ENCODE data around the gene GPR150.

DNA sequence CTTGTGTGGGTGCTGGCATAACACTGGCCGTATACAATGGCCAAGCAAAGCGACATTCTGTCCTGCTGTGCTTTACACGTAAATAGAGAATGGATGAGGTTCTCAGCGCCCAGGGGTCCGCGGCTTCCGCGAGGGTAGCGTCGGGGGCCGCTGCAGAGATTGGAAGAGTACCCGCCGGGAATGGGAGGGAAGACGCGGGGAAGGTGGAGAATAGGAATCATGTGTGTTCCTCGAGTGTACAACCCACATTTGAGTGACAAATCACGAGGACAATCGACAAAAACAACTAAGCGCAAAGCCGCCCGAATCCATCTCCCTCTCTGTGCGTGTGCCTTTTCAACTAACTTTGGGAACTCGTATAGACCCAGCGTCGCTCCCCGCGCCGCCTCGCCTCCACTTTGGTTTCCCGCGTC lies at the start of gene GPR150:
GPR150 (plus strand) TSS at position 267 of the 413 bp plus-strand sequence.
- RRBS, result no CpG with 5 or more reads among the region's 31 CpGs

DNA sequence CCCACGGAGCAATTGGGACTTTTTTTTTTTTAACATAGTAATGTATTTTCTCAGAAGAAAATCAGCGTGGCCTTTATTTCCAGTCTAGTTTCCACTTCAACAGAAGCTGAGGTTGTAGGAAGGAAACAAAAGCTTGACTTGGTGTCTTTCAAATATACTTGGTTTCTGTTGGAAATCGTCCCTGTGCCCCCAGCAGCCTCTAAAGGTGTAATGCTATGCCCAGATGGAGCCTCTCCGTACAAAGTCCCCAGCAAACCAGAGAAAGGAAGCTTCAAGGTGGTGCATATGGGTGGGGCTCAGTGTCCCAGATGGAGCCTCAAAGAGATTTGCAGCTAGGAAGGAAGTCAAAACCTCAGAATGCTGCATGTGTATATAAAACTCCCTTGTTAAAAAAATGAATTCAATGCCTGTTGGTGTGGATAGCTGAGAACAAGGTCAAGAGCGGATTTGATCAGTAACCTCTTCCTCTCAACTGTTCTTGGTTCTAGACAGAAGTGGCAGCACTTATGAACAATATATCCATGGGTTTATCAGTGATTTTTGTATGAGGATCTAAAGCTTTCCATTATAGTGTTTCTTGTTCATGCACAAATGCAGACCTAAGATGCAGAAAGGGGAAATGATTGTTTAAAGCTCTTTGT lies 2.4 kb downstream of the GPR150 start:
- RRBS, result no CpG with 5 or more reads among the region's 5 CpGs

GRCh38 chr5:95694609-95695059 lies 11.8 kb upstream of the SPATA9 start:
- RRBS, result no CpG with 5 or more reads among the region's 1 CpG

DNA sequence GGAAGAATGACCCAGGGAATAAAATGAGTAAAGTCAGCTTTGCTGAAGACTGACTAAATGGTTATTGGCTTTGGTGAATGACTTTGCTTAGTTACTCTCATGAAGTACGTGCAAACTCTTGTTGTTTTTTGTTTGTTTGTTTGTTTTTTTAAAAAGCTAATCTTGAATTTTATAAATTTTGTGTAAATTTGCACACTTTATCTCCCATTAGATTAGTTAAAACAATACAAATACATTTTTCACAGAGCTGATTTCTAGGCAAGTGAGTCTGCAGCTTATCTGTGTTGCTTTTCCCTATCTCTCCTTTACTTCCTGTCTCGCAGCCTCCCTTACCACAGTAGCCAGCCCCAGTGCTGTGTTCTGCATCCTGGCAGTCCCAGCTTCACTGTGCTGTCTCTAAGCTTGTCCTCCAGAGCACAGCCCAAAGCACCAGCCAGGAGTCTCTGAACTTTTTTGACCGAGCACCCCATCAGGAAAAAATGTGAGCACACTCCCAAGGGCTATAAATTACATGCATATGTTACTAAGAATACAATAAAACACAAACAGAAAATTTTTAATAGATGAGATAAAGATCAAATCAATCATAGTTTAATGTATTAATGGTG lies 7.6 kb upstream of the RHOBTB3 start:
- RRBS, result no CpG with 5 or more reads among the region's 3 CpGs

GRCh38 chr5:95768738-95769038 lies 37.6 kb downstream of the RHOBTB3 start:
- RRBS, result no CpG with 5 or more reads among the region's 8 CpGs

GRCh38 chr5:95770973-95772093 lies 40.2 kb downstream of the RHOBTB3 start:
- RRBS, result no CpG with 5 or more reads among the region's 11 CpGs

DNA sequence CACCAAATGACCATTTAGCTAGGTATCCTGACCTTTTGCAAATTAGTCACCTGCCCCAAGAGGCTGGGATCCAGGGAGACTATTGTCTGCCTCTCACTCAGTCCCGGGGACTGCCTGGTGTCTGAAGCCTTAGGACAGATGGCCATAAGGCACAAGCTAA lies 1.9 kb upstream of the GLRX start:
- RRBS, result no CpG with 5 or more reads among the region's 1 CpG

- RRBS, result no CpG with 5 or more reads among the region's 2 CpGs
Observed at GRCh38 chr5:95878709-95879629, 56.4 kb upstream of the GLRX start.

DNA sequence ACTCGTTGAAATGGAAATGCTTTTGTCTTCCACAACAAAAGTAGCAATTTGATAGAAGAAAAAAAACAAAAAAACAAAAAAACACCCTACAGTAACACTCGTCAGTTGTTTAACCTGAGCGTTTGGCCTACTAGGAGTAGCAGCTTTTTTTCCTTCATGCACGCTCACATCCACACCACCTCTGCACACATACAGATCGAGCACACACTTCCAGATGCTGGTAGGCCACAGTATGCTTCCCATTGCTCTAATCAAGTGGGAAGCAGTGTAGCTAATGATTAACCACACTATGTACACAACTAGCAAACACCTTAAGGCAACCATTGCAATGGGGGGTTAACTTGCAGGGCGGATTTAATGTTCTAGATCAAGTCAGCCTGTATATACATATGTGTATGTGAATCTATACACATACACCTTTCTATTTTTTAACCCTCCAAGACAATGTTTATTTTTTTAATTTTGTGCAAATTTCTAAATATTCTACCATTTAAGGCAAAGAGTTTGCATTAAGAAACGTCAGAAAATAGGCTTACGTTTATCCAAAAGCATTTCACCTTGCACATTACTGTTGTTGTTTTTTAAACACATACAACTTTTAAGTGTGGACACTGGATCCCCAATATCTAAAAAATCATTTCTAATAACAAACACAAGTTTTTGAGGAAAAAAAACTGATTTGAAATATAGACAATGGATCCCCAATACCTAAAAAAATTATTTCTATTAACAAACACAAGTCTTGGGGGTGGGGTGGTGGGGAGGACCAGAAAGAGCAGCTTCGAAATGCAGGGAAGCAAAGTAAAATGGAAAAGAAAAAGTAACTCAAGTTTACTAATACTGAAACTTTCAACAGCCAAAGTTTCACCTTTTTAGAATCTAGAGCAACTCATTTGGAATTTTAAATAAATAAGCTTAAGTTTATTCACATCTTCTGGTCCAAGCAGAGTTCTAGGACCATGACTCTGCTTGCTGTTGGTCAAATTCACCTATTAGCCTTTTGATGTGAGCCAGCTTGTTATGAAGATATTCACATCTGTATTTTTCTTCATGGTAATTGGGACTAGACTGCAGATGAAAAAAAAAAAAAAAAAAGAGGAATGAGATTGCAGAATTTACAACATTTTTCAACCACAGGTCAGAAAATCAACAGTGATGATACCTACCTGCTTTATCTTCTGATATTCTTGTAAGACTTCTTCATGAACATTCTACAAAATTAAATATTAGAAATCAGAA lies 65.8 kb upstream of the GLRX start:
- RRBS, result no CpG with 5 or more reads among the region's 9 CpGs

DNA sequence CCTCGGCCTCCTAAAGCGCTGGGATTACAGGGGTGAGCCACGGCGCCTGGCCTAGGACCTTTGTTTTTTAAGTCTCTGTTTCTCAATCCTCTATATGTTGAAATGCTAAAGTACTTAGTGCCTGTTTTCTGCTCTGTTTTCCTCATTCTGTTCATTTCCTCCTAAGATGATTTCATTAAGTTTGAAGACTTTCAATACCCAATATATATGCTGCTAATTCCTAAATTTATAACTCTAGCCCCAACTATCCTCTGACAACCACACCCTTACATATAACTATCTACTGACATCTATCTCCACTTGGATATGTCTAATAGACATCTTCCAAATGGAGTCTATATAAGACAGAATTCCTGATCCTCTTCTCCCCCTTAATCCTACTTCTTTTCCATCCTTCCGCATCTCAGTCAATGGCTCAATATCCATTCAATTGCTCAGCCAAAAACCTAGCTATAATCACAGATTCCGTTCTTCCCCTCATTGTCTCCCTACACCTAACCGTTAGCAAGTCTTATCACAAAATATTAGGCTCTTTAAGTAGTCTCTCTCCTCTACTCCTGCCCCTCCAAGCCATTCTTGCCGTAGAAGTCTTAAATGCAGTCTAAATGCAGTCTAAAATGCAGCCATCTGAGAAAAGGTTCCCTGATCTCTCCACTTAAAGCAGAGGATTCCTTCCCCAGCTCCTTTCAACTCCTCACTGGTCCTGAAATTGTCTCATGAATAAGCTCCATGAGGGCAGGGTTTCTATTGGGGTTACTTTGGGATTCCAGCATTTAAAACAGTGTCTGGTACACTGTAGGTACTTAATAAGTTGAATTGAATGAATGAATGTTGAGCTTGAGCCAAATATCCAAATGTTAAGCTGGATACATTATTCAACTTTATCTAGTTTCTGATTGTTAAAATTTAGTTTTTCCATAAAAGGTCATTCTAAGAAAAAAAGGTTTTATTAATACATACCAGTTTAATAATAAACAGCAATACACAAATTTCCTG lies 57.9 kb downstream of the ELL2 start:
- RRBS, result no CpG with 5 or more reads among the region's 8 CpGs

DNA sequence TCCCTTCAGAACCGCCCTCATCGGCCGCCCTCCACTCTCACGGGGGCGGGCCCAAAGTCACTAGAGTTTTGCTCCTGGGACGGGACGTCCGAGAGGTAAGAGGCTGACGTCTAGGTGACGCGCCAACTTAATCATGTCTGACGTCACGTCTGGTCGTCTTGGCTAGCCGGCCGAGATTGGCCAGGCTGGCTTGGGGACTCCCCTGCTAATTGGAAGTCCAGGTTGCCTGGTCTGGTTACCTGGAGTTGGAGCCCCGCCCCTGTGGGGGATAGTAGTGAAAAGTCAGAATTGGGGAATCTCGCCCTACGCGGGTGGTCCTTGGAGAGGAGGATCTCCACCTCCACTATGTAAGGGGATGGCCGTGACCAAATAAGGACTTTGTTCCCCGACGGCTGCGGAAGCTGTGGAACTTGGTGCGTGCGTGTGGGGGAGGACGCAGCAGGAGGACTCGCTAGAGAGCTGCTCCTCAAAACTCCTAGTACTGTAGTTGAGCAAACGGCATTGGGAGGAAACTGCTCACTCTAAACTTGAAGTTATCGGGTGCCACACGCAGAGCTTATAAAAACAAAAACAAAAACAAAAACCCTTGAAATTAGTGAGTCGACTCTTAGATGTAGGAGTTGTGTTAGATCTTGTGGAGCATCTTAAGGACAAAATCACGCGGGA lies 424 bp upstream of the ELL2 start:
- RRBS, result no CpG with 5 or more reads among the region's 34 CpGs

GRCh38 chr5:96053114-96053869 lies 91.6 kb upstream of the ELL2 start:
- RRBS, result no CpG with 5 or more reads among the region's 3 CpGs

- RRBS, result no CpG with 5 or more reads among the region's 3 CpGs
Observed at GRCh38 chr5:96199552-96200094, 233.4 kb downstream of the PCSK1 start.

DNA sequence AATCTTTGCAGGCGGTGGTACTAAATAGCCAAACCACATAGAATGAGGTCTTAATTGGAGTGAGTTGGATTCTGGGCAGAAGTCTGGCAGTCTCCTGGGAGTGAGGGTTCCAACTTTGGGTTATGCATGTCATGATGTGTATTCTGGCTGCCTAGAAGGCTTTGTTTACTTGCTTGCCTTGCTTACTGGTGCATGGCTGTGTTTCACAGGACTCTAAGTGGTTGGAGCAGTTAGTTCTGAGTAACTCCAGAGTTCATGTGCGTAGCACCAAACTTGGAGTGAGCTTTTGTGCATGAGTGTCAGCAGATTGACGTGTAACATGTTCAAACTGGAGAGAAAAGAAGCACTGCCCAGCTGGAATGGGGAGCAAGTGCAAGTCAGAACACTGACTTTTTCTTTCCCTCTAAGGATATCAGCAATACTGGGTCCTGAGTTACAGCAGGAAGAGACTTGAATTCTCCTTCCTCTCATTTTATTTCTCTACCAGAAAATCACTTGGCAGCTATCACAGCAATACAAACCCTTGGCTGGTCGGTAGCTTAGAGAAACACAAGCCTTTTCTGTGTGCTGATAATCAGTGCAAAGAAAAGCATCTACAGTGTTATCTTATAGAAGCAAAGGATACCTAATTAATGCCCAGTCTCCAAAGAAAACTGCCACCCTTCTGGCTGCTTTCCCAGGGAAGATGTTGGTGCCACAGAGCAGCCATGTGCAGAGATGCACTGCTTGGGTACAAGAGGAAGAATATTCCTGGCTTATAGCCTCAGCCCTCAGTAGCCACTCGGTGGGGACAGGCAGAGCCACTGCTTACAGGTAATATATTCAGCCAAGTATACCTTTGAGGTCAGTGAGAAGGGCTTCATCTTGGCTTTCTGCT lies 185.6 kb downstream of the PCSK1 start:
- RRBS, result no CpG with 5 or more reads among the region's 5 CpGs

- RRBS, result no CpG with 5 or more reads among the region's 13 CpGs
Observed at GRCh38 chr5:96292600-96293467, 140.2 kb downstream of the PCSK1 start.

- RRBS, result no CpG with 5 or more reads among the region's 5 CpGs
Observed at GRCh38 chr5:96384376-96384912, 48.6 kb downstream of the PCSK1 start.

DNA sequence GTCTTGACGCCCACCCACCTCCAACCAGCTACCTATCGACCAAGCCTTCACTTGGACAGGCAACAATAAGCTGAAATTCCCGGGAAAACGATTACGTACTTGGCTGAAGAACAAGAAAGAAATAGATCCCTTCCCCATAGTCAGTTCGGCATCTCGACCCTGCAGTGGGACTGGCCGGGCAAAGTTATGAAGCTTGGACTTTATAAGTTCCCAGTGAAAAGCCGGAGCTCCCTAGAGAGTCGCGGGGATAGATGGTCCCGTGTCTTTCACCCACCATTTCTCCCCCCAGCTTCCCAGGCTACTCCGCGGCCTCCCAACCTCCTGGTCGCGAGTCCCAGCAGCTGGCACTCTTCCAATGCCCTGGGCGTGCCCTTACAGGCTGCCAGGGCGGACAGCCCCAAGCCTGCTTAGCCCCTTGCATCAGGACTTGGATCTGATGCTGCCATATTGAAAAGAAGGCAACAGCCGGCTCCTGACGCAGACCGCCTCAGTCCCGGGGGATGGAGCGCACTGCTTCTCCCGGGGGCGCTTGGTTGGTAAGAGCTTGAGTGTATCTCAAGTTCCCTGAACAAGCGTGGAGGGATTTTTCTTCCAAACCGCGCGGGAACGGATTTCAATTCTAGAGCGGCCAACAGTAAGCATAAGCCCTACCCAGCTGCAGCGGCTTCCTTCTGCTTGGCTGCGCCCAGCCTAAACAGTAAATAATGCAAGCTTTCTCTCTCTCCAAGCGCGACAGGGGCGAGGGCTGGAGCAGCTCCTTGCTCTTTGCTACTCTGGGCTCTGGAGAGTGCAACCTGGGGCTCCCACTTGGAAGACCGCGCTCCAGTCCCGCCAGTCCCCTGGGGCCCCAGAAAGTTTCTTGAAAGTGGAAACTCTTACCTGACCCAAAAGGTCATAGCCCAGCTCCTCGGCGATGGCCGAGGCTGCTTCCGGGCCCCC lies 795 bp downstream of the PCSK1 start:
- RRBS, result 8% methylated on average over 7 of the region's 43 CpGs

DNA sequence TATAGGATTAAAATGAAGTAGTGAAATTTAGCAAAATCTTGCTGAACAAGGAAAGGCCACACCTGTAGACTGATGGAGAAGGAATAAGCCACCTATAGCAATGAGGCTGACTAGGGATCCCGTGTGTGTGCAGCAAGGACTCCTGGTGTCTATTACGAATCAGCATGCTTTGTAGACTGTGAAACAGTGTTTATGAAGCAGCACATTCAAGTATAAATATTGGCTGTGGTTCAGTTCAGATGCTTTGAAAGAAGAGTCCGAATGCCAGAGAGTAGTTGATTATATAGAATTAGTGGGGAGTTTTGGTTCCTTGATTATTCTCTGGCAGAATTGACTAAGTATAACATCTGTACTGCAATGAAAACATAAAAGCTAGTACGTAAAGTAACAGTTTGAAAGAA lies 41.8 kb downstream of the CAST start:
- RRBS, result no CpG with 5 or more reads among the region's 4 CpGs

DNA sequence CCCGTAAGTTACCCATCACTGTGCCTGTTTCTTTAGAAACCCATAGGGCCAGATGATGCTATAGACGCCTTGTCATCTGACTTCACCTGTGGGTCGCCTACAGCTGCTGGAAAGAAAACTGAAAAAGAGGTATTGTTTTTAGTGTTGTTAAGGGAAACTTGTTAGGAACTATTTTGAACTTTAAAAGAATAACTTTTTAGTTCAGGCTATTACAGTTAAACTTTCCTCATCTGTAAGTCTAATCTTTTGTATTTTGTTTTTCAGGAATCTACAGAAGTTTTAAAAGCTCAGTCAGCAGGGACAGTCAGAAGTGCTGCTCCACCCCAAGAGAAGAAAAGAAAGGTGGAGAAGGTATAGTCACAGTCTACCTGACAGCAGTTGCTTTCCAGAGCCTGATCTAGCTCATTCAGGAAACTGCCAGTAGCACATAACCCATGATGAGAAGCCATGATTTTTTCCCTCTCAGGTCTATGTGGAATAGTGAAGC lies 66.5 kb downstream of the ERAP1 start:
- RRBS, result no CpG with 5 or more reads among the region's 3 CpGs